SK-MEL-5 (cell line): ENCODE measurements around the gene PXMP2.

RAMPAGE:
- cytosol, long total RNA, result no peak
- long total RNA, result no peak
- nucleus, long total RNA, result no peak
Observed at GRCh38 chr12:131777559-131778322, 50.5 kb upstream of the MMP17 start.

GRCh38 chr12:131783735-131784485 lies 44.3 kb upstream of the MMP17 start:
RAMPAGE:
- cytosol, long total RNA, result no peak
- long total RNA, result no peak
- nucleus, long total RNA, result no peak

GRCh38 chr12:131795679-131796629 lies 32.2 kb upstream of the MMP17 start:
RAMPAGE:
- cytosol, long total RNA, result no peak
- long total RNA, result no peak
- nucleus, long total RNA, result no peak

DNA sequence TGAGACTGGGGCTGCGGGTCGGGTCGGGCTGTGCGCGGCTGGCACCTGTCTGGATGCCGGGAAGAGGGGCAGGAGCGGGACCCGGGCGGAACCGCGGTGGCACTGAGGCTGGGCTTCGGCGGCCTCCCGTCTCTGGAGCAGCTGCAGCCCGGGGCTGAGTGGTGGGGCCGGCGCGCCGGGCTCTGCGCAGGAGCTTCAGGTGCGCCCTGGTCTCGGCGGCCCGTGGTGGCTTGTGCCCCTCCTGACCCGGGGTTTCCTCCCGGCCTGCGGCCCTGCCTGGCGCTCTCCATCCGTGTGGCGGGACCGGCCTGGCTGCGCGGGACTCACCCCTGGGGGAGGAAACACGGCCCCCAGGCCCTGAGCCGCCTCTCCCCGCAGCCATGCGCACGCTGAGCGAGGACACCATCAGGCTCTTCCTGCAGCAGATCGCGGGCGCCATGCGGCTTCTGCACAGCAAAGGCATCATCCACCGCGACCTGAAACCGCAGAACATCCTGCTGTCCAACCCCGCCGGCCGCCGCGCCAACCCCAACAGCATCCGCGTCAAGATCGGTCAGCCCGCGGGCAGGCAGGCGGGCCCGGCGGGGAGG lies 13.9 kb downstream of the ULK1 start:
RAMPAGE:
- cytosol, long total RNA, result no peak
- long total RNA, result no peak
- nucleus, long total RNA, result no peak

DNA sequence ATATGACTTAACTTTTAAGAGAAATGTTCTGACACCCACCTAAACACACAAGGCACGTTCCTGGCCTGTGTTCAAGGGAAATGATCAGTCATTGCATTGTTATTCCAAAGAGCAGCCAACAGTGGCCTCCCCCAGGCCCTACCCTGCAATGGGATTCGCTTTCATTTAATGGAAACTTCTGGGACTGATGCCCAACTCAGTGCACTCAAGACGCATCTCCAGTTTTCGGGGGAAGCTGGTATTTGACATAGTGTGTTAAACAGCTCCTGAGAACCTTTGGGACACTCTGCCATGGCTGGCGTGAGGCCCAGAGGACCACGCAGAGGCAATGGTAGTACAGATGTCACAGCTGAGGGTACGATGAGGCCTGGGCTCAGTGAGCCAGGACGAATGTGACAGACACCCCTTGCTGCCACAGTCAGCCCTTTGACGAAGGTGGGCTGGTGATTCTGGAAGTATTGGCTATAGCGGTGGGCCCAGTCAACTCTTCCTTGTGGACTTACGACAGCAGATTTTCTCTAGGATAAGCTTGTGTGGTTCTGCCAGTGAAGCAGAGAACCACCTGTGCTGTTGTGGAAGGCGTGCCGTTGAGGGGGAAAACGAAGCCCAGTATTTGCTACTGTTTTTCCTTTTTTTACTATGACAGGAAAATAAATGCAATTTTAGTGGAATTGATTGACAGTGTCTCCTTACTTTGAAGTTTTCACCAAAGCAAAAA lies 65.7 kb downstream of the DDX51 start:
RAMPAGE:
- cytosol, long total RNA, result no peak
- long total RNA, result no peak
- nucleus, long total RNA, result no peak

GRCh38 chr12:132130576-132130823 lies 13.6 kb downstream of the DDX51 start:
RAMPAGE:
- cytosol, long total RNA, result no peak
- long total RNA, result no peak
- nucleus, long total RNA, result no peak

DNA sequence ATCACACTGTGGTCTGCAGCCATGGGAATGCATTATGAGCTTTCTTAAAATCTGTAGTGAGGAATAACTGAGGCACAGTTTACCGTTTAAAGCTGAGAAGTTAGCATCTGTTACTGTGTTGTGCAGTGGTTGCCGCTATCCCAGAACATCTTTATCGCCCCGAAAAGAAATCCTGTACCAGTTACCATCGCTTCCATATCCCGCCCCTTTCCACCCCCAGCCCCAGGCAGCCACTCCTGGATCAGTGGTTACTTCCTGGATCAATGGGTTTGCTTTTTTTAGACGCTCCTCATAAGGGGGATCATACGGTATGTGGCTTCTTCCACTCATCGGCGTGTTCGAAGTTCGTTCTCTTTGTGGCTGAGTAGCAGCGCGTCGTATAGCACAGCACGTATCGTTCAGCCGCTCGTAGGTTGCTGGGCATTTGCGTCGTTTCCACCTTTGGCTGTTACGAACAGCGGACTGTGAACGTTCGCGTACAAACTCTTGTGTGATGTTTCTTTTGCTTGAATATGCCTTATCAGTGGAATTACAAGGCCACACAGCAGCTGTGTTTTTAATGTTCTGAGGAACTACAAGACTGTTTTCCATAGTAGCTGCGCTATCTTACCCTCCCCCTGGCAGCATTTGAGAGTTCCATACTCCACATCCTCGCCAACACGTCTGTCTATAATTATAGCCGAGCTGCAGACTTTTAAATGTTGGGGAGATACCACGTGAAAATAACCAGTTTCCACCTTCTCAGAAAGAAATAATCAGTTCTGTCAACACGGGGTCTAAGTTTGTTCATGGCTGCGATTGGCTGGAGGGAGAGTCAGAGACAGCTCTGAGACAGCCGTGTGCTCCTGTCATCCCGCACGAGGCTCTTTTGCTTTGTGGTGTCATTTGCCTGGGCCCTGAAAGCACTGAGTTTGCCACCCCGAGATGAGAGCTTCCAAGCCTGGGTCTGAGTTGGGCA lies 2.0 kb downstream of the NOC4L start:
RAMPAGE:
- cytosol, long total RNA, result no peak
- long total RNA, result no peak
- nucleus, long total RNA, result no peak

DNA sequence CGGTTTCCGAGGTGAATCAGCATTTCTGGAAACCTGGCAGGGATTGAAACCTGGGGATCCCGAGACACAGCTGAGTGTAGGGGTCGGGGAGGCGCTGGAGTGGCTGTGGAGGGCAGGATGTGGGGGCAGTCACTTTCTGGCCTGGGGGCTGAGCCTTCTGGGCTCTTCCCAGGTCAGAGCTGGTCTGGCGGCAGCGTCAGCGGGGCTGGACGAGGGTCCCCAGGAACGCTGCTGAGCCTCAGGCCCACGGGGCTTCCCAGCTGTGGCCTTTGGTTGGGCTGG lies 23.7 kb downstream of the NOC4L start:
RAMPAGE:
- cytosol, long total RNA, result no peak
- long total RNA, result no peak
- nucleus, long total RNA, result no peak

RAMPAGE:
- cytosol, long total RNA, result no peak
- long total RNA, result no peak
- nucleus, long total RNA, result no peak
Observed at GRCh38 chr12:132189138-132190660, 45.4 kb downstream of the NOC4L start.

RAMPAGE:
- cytosol, long total RNA, result no peak
- long total RNA, result no peak
- nucleus, long total RNA, result no peak
Observed at GRCh38 chr12:132205019-132205970, 61.0 kb downstream of the NOC4L start.

DNA sequence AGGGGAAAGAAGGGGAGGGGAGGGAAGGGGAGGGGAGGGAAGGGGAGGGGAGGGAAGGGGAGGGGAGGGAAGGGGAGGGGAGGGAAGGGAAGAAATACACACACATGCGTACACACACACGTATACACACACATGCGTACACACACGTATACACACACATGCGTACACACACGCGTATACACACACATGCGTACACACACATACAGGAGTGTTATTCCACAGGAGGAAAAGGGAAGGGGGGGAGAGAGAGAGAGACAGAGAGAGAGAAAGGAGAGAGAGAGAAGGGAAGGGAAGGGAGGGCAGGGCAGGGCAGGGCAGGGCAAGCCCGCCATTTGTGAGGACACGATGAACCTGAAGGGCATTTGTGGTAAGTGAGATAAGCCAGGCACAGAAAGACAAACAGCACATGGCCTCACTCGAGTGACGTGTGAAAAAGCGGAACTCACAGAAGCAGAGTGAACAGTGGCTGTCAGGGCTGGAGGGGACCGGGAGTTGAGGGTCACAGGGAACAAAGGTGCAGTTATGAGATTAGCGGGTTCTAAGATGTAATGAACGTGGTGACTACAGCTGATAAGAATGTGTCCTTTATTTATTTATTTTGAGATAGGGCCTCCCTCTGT lies 19.0 kb upstream of the FBRSL1 start:
RAMPAGE:
- cytosol, long total RNA, result no peak
- long total RNA, result no peak
- nucleus, long total RNA, result no peak

GRCh38 chr12:132474187-132474851 lies 15.6 kb upstream of the FBRSL1 start:
RAMPAGE:
- cytosol, long total RNA, result no peak
- long total RNA, result no peak
- nucleus, long total RNA, result no peak

GRCh38 chr12:132488216-132488991 lies 1.5 kb upstream of the FBRSL1 start:
RAMPAGE:
- cytosol, long total RNA, result no peak
- long total RNA, result no peak
- nucleus, long total RNA, result no peak

RAMPAGE:
- cytosol, long total RNA, result no peak
- long total RNA, result no peak
- nucleus, long total RNA, result no peak
Observed at GRCh38 chr12:132490955-132491602, 1.1 kb downstream of the FBRSL1 start.

GRCh38 chr12:132511046-132511297 lies 21.0 kb downstream of the FBRSL1 start:
RAMPAGE:
- cytosol, long total RNA, result no peak
- long total RNA, result no peak
- nucleus, long total RNA, result no peak

RAMPAGE:
- cytosol, long total RNA, result no peak
- long total RNA, result no peak
- nucleus, long total RNA, result no peak
Observed at GRCh38 chr12:132525731-132526076, 35.8 kb downstream of the FBRSL1 start.

GRCh38 chr12:132536525-132537159 lies 46.7 kb downstream of the FBRSL1 start:
RAMPAGE:
- cytosol, long total RNA, result no peak
- long total RNA, result no peak
- nucleus, long total RNA, result no peak

DNA sequence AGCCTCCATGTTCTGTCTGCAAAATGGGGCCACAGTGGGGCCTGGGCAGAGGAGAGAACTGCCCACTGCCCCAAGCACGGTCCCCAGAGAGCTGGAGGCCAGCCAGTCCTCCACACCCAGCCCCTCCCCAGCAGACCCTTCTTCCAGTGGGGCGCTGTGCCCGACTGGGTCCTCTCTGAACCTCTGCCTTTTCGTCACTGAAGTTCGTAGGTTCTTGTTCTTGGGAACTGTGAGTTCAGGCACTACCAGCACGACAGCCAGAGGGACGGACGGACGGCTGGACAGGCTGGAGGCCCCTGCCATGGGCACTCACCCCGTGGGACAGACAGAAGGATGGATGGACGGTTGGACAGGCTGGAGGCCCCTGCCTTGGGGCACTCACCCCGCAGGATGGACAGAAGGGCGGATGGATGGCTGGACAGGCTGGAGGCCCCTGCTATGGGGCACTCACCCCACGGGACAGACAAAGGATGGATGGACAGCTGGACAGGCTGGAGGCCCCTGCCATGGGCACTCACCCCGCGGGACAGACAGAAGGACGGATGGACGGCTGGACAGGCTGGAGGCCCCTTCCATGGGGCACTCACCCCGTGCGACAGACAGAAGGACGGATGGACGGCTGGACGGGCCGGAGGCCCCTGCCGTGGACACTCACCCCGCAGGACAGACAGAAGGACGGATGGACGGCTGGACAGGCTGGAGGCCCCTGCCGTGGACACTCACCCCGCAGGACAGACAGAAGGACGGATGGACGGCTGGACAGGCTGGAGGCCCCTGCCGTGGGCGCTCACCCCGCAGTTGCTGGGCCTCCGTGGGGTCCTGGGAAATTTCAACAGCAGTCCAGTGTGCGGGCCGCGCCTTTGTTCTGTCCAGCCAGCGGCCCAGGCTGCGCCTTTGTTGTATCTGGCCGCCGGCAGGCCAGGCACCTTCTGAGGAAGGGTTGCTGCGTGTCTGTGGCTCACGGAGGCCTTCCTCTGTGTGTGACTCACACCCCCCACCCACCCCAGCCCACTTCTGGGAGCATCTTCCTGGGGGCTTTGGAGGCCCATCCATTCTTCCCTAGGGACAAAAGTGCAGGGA lies 57.9 kb downstream of the LRCOL1 start:
RAMPAGE:
- cytosol, long total RNA, result no peak
- long total RNA, result no peak
- nucleus, long total RNA, result no peak

RAMPAGE:
- cytosol, long total RNA, result no peak
- long total RNA, result no peak
- nucleus, long total RNA, result no peak
Observed at GRCh38 chr12:132560898-132561714, 49.3 kb downstream of the LRCOL1 start.

DNA sequence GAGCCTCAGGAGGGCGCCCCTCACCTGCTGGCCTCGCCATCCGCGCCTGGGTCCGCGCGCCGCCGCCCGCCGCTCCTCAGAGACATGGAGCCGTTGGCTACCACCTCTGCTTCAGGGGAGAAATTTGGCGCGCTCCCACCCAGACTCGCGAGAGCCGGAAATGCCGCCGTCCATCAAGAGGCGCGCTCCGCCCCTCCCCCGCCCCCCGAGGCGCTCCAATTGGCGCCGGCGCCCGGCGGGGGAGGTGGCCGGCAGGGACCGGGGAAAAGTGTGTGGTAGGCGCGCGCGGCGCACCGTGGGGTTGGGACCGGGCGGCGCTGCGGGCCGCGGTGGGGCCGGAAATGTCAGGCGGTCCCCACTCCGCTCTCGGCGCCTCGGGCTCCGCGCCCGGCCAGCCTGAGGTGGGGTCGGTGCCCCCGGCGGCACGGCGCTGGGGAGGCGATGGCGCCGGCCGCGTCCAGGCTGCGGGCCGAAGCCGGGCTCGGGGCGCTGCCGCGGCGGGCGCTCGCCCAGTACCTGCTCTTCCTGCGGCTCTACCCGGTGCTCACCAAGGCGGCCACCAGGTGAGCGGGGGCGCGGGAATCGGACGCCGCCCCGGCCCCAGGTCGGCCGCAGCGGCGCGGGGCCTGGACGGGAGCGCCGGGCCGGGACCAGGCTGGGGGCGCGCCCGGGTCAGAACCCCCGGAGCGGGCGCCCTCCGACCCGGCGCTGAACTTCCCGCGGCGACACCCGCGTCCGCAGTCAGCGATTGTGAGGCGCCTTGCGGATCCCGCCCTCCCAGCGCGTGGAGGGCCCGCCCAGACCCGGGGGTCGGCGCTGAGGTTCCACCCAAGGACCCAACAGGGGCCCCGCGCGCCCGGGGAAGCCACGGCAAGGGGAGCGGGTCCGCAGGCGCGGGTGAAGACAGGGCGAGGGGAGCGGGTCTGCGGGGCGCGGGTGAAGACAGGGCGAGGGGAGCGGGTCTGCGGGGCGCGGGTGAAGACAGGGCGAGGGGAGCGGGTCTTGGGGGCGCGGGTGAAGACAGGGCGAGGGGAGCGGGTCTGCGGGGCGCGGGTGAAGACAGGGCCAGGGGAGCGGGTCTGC lies at the start of gene PXMP2:
PXMP2 (plus strand) TSS at position 358 of the 1,083 bp plus-strand sequence.
RAMPAGE:
- cytosol, long total RNA, result start-site peak on the minus strand centred at position 126 of the sequence, 62 bp wide, 254 and 111 reads in 2 replicates
- long total RNA, result no peak
- nucleus, long total RNA, result start-site peak on the minus strand centred at position 123 of the sequence, 37 bp wide, 481 and 157 reads in 2 replicates